Airway epithelial cell (primary cell): Measurements from ENCODE around the genes COL4A4 and DAW1.

GRCh38 chr2:227163821-227164866, at the start of gene COL4A4:
COL4A4 (minus strand) TSS chr2:227164205.
- RAMPAGE, long total RNA = no peak

GRCh38 chr2:227227901-227228677, 63.7 kb downstream of the COL4A3 start:
- RAMPAGE, long total RNA = no peak

GRCh38 chr2:227413040-227413704, 25.4 kb upstream of the SCYGR1 start:
- RAMPAGE, long total RNA = no peak

DNA sequence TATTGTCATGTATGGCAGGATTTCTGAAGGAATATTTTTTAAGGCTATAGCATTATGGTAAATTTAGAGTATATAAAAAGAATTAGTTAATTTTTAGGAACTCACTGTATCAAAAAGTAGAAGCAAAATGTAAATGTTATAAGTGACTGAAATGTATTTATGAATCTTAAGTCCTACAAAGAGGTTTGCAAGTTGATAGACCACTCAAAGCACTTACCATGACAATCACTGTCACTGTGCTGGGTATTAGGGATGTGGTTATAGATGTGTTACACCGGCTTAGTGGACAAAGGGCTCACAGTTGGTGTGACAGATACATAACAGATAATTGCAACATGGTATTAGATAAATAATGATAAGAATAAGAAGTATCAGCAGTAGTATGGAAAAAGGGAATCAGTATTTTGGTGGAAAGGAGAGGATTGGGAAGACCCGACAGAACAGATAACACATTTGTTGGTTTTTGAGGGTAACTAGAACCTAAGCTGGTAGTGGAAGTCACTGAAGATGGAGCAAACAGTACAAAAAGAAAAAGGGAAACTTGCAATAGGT, 21.6 kb downstream of the AGFG1 start:
- RAMPAGE, long total RNA = no peak

- RAMPAGE, long total RNA = no peak
Observed at GRCh38 chr2:227507778-227508282, 35.9 kb downstream of the AGFG1 start.

DNA sequence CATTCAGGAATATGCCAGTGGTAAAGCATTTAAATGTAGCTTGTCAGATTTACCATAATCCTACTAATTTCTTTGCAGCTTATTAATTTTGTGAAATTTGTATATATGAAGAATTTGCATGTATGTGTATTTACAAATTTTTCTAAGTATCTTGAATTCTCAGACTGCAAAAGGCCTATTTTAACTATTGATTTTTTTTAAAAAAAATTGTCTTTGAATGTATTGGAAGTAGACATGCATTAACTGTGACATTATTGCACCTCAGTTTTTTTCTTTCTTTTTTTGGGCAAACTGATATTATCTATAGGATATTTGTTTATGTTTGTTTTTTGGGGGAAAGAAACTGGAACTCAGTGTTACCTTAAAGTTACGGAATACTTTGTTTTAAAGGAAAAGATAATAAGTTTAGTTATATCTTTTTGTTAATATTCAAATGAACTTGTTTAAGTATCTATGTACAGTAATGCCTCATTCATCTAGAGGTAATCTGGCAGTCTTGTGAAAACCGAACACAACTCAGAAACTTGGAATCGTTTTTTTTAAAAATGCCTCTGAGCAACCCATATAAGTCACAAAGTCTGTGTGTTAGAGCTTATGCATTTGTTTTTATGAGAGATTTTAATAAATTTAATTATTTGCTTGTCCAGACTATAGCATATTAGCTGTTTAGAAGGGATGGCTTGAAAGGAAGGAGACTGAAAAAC, 43.3 kb upstream of the SCYGR2 start:
- RAMPAGE, long total RNA = no peak

DNA sequence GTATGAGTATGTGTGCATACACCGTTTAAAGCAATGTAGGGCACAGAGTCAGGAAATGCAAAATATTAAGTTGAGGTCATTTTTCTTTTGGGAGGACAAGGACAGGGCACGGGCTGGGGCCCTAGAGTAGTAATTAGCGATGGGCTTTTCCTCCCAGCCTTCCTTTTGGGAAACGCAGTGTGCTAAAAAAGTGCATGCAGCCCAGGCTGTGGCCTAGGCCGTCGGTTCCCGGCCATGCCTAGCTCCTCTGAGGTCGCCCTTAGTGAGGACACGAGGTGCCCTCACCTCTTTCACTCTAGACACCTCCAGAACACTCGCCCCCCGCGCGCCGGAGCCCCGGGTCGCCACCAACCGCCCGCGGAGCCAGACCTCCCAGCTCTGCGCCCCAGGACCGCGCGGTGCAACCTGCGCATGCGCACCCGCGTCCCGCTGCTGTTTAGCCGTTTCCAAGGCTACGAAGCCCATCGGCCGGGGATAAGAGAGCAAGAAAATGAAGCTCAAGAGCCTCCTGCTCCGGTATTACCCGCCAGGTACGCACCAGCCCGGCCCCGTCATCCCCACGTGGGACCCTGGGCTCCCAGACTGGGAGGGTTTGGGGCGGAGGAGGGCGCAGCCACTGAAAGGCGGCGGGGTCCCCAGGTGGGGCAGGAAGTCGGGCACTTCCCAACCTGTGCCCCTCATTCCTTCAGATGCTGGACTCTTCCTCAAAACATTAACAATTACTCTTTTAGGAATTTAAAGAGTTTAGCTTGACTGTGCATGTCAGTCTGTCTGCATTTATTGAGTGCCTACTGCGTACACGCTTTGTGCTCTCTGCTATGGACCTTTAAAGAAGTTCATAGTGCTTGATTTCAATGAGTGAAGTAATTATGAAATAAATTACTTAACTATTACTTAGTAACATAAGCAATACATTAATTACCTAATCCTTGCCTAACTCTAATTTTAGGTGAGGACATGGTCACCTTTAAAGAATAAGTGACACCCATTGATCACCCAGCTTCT, at the start of gene DAW1:
Gene DAW1 (plus strand): TSS at position 432 of the 1,005 bp plus-strand sequence.
- RAMPAGE, long total RNA = no peak

DNA sequence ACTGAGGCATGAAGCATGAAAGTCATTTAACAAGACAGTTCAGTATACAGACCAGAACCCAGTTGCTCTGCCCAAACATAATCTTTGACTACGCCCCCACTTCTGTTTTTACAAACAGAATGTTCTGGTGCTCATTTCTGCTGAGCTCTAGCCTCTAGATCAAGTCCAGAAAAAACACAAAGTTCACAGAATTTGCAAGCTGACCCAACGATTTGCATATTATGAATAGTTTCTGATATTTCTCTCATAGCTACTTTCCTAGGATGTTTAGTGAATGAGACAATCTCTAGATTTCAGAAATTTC, 424.9 kb downstream of the PID1 start:
- RAMPAGE, long total RNA = no peak

- RAMPAGE, long total RNA = no peak
Observed at GRCh38 chr2:229087567-229088526, 183.2 kb downstream of the PID1 start.

DNA sequence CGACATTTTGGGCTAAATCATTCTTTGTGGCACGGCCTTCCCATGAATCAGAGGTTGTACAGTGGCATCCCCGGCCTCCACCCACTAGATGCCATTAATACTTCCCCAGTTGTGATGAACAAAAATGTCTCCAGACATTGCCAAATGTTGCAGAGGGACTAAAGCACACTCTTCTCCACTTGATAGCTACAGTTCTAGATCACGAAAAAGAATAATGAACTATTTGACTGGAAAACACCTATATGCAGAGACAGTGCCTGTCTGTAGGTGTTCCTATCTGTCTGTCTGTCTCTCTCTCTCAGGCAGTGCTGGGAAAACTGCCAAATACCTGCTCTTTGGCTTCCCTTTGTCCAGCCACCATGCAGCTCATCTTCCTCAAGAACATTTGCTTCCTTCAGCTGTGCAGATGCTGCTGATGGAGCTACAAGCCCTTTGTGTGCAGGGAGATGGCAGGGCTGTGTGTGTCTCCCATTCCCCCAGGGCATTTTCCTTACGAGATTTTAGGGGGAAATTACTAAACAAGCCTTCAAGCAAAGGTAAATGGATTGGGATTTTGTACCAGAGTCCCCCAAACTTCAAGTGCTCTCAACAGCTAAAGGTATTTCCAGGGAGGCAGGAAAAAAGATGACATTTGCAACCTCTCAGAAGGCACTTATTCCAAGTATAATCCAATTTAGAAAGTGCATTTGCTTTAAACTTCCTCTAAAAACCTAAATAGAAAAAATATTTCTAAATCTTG, 143.3 kb downstream of the PID1 start:
- RAMPAGE, long total RNA = no peak

DNA sequence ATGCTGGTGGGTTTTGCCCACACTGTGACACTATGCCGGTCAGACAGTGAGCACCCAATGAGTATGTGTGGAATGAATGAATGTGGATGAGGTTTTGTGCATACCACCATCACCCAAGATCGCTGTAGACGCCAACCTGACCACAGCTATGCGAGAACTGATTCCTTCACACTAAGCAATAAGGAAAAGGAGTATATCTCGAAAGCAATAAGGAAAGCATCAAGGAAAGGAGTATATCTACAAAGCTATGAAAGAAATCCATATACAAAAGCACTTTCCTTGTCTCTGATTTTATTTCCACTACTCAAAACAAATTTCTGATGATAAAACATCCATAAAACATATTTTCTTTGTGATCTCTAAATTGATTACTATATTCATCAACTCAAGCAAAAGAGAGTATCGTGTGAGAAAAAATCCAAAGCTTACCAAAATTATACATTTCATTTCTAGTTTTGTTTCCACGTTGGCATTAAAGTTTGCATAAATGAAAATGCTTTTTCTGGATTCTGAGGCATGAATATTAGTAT, 116.5 kb downstream of the PID1 start:
- RAMPAGE, long total RNA = no peak

- RAMPAGE, long total RNA = no peak
Observed at GRCh38 chr2:229164296-229164887, 106.7 kb downstream of the PID1 start.

GRCh38 chr2:229182715-229183340, 88.3 kb downstream of the PID1 start:
- RAMPAGE, long total RNA = no peak

DNA sequence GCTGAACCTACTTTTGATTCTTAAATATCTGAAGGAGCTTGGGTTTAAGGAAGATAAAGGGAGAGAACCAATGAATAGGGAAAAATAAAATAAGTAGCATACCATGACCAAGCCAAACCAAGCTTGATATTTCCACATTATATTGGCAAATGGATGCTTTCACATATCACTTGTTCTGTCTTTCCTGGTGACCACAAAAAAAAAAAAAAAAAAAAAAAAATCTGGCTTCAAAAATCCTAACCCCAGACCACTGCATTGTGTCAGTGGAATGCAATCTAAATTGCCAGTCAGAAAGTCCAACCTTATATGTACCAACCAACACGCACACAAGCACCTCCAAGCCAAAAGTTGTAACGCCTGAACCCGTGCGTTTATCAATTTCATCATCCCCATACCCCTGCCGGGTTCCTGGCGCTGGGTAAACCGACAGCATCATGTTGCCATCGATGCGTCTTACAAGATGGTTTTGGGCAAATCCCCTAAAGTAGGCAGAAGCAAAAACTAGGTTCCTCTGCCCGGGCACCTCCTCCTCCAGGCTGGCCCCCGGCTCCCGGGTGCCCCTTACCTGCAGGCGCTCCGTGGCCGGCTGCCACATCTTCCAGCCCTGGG, 534 bp downstream of the PID1 start:
- RAMPAGE, long total RNA = no peak

DNA sequence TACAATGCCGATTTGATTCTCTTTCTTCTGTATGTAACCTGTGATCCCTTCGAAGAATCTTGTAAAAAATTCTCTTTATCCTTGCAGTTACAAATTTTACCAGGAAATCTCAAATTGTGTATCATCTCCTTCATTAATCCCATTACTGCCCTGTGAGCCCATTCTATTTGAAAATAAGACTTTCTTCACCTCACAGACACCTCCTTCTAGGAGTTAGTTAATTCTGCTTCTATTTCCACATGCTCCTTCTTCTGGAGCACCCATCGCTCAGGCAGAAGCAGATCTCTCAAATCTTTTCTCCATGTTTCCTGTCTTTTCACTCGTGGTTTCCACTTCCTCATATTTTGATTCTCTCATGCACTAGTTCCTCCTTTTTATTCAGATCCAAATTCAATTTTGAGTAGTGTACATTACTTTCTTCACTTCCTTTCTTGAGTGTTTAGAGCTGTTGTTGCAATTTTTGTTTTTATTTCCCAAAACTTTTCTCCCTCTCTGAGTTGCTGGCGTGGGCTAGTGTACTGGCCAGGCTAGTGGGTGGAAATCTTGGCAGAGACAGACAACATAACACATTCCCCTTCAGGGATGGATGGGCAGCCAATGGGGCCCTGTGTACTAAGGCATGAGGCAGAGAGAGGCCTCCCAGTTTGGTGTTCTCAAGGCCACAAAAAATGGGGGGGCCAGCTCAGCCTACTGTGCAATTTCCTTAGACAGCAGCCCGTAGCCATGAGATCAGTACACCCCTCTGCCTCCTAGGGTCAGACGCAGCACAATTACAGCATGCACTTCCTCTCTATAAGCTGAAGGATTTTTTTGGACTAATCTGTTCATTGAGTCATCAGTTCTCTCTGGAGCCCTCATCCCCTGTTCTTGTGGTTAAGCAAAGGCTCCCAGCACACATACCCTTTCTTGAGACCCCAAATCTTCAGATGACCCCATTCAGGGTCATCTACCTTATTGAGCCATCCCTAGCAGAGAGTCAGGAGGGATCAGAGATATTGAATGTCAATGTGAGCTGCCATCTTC, 145.1 kb upstream of the PID1 start:
- RAMPAGE, long total RNA = no peak

- RAMPAGE, long total RNA = no peak
Observed at GRCh38 chr2:229542714-229542995, 171.7 kb downstream of the DNER start.

DNA sequence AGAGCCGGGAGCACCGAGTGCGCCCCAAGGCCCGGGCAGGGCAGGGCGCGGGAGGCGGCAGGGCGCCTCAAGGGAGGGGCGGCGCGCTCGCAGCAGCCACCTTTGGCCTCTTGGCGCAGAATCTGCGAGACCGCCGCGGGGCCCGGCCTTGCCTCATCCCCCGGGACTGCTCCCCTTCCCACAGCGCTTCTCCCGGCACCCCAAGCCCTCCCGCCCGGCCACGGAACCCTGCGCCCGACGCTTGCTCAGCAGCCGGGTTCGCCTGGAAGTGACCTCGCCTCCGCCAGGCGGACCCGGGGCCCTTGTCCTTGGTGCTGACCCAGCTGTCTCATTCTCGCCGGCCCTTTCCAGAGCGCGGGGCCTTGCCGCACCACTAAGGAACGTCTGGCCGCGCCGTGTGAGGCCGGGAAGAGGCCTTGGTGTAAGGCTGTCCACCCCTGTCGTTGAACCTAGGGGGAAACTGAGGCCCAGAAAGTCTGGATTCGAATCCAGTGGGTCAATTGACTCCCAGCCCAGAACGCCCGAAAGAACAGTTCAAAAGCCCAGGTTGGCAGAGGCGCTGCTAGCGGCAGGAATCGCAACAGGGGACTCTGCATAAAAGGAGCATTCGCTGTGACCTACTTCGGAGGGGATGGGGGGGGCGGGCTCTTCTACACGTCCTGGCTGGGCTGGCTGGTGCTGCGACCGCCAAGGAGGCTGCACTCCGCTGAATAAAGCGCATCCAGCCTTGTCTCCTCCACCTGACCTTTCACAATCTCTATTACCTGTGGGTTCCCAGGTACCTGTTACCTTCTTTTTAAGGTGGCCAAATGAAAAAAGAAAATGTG, 718 bp upstream of the DNER start:
- RAMPAGE, long total RNA = no peak

DNA sequence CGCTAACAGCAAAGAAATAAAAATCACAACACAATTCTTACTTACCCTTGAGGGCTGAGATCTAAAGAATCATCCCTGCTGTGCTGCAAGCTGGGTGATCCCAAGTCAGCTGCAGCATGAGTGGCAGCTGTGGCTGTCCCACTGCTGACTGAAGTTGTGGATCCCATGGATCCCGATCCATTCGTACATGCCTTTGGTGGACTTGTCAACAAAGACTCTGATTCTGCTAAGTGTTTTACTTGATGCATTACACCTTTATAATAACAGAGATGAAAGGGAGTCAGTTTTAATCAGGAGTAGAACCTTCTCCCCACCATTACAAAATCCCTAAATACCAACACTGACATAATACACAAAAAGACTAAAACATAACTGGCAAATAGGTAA, 87.8 kb upstream of the DNER start:
- RAMPAGE, long total RNA = no peak

GRCh38 chr2:229920174-229920850, 1.5 kb downstream of the TRIP12 start:
- RAMPAGE, long total RNA = no peak

DNA sequence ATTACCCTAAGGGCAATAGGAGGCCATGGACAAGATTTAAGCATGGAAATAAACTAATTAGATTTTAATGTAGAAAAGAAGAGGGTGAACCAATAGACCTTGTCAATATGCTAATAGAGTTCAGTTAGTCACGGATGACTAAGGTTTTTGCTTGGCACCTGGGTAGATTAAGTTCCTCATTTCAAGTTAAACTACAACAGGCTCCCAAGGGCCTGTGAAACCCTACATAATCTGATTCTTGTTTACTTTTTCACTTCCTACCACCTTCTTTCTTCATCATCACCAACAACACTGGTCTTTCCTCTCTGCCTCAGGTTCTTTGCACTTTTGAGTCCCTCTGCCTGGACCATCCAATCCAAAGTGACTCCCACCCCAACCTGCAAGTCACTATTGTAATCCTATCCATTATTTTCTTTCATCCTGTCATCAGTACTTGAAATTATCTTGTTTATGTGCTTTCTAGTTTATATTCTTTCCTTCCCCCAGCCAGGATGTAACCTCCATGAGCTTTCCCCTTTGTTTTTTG, 14.7 kb downstream of the SP110 start:
- RAMPAGE, long total RNA = no peak